Tongue (tissue), 2 donors: ENCODE measurements around the genes ABCD2, SLC2A13 and ZCRB1.

- RAMPAGE, long total RNA, result no peak
Observed at GRCh38 chr12:32581635-32582462, 97.3 kb upstream of the DNM1L start.

GRCh38 chr12:32615572-32616082 lies 63.5 kb upstream of the DNM1L start:
- RAMPAGE, long total RNA, result no peak

DNA sequence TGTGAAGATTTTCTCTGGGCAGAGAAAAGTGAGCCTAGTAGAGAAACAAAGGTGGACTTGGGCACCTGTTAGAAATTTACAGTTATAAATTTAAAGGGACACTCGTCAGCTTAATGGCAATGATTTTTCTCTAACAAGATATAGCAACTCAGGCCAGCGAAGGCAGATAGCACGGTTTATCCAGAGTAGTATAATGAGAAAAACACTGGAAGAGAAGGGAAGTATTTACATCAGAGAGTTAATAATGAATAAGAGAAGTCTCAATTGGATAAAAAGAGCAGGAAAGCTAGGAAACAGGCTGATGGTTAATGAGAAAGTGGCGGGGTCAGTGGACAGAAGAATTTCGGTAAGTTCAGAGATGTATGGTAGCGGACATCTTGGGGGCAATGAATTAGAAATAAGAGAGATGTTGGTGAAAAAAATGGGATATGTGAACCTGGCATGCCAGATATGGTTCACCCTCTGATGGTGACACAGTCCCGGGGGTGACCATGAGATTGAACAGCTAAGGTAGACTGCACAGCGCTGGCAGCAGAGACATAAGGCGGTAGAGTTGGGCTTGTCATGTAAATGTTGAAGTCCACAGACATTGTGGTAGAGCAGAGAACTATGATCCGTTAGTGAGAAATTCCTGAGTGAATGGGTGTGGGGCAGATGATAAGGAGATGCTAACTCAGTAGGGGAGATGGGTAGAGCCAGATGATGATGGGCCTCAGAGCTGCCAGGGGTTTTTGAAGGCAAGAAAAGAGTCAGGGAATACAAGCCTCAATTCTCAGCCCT lies 51.3 kb upstream of the DNM1L start:
- RAMPAGE, long total RNA, result no peak

- RAMPAGE, long total RNA, result no peak
Observed at GRCh38 chr12:32628804-32629264, 50.3 kb upstream of the DNM1L start.

DNA sequence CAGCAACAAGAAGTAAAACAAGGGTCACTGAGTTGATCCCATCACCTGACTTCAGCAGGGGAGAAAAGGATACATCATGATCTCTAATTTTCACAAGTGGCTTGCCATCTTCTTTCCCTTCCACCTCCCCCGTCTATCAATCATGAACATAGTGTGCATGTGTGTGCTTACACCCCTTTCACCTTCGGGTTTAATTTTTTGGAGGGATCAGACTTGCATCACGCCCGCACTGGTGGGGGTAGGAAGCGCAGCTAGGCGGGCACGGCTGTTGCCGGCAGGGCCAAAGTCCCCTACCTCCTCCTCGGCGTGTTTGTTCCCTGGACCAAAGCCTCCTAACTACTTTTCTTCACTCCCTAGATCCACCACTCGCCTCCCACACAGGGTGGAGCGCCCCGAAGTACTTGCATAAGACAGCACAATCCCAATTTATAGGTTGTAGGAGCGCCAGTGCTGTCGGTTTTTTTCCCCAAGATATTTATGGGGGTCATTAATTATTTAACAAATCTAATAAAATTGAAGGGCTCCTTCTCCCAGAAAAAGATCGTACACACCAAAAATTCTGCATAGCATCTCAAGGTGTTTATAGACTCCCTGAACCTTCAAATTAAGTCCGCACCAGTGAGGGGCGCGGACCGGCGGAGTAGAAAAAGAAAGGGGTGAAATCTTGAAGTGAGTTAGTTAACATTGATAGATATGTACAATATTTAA lies 832 bp downstream of the PKP2 start:
- RAMPAGE, long total RNA, result no peak

GRCh38 chr12:34126174-34126735 lies 104.0 kb downstream of the ALG10 start:
- RAMPAGE, long total RNA, result no peak

- RAMPAGE, long total RNA, result no peak
Observed at GRCh38 chr12:34348711-34349196, 326.5 kb downstream of the ALG10 start.

GRCh38 chr12:38317180-38317619 lies 626 bp downstream of the ALG10B start:
- RAMPAGE, long total RNA, result no peak

- RAMPAGE, long total RNA, result no peak
Observed at GRCh38 chr12:38897888-38898542, 7.4 kb downstream of the CPNE8 start.

DNA sequence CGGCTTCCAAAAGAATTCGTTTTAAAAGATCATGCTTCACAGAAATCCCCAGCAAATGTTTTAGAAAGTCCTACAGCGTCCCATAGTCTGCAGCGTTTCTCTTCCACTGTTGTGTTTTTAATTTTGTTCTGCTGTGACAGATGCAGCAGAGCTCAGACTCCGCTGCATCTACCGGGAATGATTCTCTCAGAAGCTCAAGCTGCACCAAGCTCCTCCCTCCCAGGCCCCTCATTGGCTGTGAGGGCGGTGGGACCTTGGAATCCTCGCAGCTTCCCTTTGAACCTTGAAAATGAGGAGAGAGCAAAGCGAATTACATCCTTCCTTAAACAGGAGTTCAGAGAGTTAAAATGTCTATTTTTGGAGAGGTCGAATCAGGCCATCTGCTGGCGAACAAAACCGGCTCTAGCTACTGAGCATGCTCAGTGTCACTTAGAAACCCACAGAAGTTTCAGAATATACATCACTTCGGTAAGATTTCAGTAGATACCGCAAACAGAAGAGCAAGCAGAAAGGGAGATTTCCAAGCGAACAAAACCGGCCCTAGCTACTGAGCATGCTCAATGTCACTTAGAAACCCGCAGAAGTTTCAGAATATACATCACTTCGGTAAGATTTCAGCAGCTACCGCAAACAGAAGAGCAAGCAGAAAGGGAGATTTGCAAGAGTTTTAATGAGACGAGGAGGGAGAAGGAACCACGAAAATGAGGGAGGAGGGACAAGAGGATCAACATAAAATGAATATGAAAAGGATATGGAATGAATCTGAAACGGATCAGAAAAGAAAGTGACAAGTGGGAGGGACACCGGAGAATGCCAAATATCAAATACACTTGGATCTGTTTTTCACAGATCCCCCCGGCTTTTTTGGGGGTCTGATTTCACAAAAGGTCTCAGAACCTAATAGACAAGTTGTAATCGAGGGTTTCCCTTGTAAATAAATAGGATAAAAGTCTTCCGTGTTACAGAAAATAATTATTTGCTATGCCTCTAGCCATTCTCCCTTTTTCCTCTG lies at the start of gene ABCD2:
Gene ABCD2 (minus strand): TSS at position 170 of the 1,012 bp plus-strand sequence.
- RAMPAGE, long total RNA, result no peak

DNA sequence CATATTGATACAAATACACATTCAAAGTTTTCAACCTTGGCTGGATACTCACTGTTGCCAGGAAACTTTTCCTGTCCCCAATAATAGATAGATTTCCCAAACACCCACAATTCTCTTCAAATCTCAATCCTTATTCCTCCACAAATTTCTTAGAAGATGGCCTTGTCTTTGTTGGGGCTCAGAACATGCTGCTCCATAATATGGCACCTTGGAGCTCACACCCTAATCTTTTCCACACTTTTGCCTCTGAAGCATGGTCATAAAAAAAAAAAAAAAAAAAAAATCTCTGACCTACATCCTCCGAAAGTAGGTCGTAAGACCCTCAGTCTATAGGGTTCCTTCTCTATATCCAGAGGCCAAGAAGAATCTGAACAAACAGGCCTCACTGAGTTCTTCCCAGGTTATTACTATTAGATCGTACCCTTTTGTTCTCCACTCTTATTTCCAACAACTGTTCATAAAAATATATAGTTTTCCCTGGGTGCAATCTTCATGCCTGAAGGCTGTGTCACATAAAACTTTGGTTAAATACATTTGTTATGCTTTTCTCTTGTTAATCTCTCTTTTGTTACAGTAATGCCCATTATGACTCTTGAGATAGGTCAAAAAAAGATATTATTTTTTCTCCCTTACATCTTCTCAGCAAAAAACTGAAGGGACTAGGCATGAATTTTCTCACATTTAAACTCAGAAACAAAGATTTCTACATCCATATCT lies 207.8 kb downstream of the C12orf40 start:
- RAMPAGE, long total RNA, result no peak

GRCh38 chr12:40105389-40106513 lies at the start of gene SLC2A13:
TSS of gene SLC2A13 (minus strand) at chr12:40106081.
- RAMPAGE, long total RNA, result no peak

GRCh38 chr12:40559980-40560383 lies 132.3 kb upstream of the CNTN1 start:
- RAMPAGE, long total RNA, result no peak

GRCh38 chr12:41257194-41258351 lies 69.5 kb downstream of the PDZRN4 start:
- RAMPAGE, long total RNA, result no peak

DNA sequence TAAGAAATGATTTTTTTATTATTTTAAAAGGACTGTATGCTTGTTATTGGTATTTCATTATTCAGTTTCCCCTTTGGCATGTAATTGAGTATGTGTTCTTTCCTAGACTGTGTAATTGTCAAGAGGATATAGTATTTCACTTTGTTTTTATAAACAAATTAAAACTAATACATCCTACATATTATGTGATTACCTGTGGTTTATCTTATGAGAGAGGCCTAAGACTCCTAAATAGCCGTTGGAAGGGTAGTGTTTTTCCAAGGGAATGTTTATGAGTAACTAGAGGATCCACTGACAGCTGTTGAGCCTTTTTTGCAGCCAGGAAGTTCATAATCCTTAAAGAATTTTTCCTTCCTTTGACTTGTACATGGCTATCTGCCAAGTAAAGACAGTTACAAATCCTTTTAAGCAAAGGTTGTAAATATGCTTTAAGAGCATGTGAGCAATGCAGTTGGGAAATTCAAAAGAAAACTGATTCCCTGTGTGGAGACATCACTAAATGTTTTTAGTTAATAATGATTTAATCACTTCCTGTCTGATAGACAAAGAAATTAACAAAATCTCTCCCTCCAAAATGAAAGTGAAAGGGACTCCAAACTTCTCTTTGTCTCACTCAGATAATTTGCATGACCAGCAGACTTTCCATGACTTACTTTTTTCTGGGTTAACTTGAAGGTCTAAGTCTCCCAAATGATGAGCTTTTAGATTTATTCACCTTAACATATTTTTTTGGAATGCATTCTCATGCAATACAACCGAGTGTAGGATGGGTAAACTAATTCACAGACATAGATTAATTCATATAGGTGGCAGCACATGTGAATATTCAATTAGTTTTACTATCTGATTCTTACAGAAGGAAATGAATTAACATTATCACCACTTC lies 333.8 kb downstream of the PDZRN4 start:
- RAMPAGE, long total RNA, result no peak

DNA sequence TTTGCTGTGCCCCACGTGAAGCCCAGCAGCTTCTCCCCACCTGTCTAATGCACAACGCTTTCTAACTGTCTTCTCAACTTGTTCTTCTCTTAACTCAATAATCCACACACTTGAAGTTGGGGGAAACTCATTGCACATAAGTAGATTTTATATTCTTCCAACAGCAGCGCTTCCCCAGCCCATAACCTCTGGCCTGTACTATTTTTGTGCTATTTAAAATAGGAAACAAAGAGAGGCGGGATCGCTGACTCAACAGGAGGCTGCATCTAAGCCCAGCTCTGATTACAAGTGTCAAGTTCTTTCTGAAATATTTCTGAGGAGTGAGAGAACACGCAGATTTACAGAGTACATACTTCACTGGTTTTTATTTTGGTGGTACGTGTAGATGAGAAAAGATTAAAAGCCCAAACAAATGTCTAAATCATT lies 226.6 kb downstream of the GXYLT1 start:
- RAMPAGE, long total RNA, result no peak

- RAMPAGE, long total RNA, result no peak
Observed at GRCh38 chr12:42097724-42098610, 46.7 kb downstream of the GXYLT1 start.

GRCh38 chr12:42325497-42326332 lies at the start of gene ZCRB1:
TSS of gene ZCRB1 (minus strand) at chr12:42326094.
- RAMPAGE, long total RNA, result start-site peak on the minus strand at chr12:42326085-42326115, 2,009 and 180 reads in 2 replicates; start-site peak on the plus strand at chr12:42326163-42326197, 331 and 83 reads in 2 replicates

DNA sequence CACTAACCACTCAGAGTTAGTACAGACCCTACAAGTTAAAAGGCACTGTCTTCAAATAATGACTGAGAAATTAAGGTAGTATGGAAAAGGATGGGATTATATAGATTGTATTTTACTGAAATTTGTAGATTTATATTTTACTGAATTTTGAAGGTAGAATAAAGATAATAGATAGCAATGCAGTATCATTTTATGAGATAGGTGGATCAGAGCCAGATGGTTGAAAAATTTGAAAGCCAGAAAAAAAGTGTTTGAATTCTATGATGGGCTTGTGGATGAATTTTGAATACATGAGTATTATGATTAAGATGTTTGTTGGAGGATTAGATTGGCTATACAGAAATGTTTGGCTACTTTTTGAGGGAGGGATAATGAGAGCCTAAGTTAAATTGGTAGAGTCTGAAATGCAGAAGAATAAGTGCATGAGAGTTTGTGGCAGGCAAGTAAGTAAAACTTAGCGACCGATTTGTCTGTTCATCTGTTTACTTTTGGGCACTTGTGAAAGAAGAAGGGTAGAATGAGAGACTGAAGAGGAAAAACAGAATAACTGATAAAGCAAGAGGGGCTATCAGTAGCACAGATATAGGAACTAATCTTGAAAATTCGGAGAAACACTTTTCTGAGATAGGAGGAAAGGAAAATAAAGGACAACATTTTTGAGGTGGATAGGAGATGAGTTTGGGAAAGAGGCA lies 90.9 kb downstream of the PPHLN1 start:
- RAMPAGE, long total RNA, result no peak

- RAMPAGE, long total RNA, result no peak
Observed at GRCh38 chr12:42696141-42696685, 106.7 kb upstream of the PRICKLE1 start.